ENCODE measurements around a stretch of chr17.

DNA sequence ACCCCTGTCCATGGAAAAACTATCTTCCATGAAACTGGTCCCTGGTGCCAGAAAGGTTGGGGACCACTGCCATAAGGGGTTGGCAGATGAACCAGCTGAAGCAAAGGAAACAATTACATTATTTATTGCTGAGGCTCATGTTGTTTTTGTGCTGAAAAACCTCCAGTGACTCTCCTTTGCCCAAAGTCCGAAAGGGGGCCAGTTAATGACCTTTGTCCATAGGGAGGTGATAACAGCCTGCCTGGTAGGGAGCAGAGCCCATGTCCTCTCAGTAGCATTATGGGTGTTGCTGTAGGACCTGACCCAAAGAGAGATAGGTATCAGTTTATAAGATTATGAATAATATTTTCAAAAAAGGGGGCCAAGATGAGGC is 55.2 kb downstream of the CENPV start:
- RAMPAGE, long total RNA = no peak
- RRBS = no CpG with 5 or more reads among the region's 1 CpG

DNA sequence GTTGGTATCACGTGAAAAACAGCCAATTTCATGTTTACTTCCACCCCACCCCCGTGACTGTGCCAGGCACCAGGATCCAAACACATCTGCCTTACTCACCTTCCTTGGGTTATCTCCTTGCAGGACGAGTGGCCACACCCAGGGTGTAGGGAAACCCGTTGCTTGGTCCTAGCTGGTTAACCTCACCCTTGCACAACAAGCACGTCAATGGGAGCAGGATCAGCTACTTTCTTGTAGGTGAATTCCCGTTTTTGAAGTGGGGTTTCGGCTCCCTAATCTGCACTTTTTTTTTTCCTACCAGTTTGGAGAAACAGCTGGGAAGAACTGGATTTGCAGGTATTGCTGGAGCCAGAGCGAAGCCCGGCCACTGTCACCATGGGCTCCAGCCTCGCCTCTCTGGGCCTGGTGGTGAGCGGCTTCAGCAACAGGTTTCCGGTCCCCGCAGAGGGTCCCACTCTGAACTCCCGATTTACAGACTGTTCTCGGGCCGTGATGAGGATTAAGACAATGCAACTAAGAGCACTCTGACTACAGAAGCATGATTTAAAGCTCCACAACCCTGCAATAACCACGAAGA is 2.1 kb upstream of the UBB start:
- RAMPAGE, long total RNA = no peak
- RRBS = 84% methylated on average over 4 of the region's 17 CpGs

- RAMPAGE, long total RNA = no peak
- RRBS = no CpG with 5 or more reads among the region's 13 CpGs
Measured at GRCh38 chr17:16464535-16465145, 27.4 kb downstream of the LRRC75A start.

DNA sequence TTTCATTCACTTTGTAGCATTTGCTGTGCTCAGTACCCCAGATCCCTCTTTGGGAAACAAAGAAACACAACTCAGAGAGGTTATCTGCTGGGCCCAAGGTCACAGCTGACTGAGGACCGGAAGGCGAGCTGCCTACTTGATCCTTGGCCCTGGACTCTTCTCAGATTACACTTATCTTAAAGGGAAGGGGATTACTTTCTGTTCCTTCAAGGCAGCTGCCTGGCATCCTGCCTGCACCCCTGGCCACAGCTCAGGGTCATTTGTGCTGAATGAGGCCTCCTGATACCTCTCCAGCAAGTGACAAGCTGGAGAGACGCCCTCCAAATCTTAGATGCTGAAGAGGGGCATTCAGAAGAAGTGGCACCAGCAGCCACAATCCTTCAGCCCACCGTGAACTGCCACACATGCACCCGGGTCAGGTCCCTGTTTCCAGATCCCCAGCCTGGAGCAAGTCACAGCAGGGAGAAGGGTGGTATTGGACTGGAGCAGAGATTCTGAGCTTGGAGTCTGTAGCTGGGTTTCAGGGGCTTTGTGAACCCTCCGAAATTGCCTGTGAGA is 3.4 kb downstream of the LRRC75A start:
- RAMPAGE, long total RNA = no peak
- RRBS = no CpG with 5 or more reads among the region's 6 CpGs

GRCh38 chr17:16745404-16746375 is 55.6 kb downstream of the CCDC144A start:
- RAMPAGE, long total RNA = no peak
- RRBS = no CpG with 5 or more reads among the region's 31 CpGs

- RAMPAGE, long total RNA = no peak
- RRBS = no CpG with 5 or more reads among the region's 24 CpGs
Measured at GRCh38 chr17:16746484-16747122, 56.6 kb downstream of the CCDC144A start.

DNA sequence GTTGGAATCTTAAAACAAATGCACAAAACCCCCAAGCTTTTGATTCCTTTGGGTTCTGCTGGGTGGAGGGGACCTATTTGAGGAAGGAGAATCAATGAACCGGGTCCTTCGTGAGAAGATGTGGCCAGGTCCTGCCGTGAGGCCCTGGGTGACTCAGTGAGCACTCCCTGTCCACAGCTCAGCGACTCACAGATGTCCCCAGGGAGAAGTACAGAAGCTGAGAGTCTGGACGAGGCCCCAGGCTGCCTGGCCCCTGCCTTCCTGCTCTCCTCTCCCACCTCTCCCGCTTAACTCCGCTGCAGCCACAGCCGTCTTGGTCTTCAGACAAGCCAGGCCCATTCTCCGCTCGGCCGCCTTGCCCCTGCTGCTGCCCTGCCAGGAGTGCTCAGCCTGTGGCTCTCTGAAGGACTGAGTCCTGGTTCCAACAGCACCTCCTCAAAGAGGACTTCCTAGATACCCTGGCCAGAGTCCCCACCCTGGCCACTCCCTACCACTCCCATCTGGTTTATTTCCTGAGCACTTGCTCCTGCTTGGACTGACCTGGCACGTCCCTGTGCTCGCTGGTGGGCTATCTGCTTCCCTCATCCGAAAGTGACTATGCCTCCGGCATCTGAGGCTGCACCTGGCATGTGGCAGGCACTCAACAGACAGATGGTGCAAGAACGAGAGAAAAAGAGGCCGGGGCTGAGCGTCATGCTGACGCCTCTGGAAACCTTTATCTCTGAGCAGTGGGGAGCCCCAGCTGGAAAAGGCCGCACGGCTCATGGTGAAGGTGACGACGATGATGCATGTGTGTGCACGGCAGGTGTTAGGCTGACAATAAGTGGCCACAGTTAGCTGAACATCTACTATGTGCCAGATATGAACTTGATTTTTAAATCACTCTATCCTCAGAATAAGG is 9.1 kb upstream of the TNFRSF13B start:
- RAMPAGE, long total RNA = no peak
- RRBS = 23% methylated on average over 3 of the region's 24 CpGs

GRCh38 chr17:17011157-17011388 is 31.2 kb upstream of the MPRIP start:
- RAMPAGE, long total RNA = no peak
- RRBS = no CpG with 5 or more reads among the region's 3 CpGs

- RAMPAGE, long total RNA = no peak
- RRBS = no CpG with 5 or more reads among the region's 13 CpGs
Measured at GRCh38 chr17:17056064-17056793, 14.0 kb downstream of the MPRIP start.

GRCh38 chr17:17180001-17180753 is 26.0 kb downstream of the PLD6 start:
- RAMPAGE, long total RNA = no peak
- RRBS = no CpG with 5 or more reads among the region's 17 CpGs

DNA sequence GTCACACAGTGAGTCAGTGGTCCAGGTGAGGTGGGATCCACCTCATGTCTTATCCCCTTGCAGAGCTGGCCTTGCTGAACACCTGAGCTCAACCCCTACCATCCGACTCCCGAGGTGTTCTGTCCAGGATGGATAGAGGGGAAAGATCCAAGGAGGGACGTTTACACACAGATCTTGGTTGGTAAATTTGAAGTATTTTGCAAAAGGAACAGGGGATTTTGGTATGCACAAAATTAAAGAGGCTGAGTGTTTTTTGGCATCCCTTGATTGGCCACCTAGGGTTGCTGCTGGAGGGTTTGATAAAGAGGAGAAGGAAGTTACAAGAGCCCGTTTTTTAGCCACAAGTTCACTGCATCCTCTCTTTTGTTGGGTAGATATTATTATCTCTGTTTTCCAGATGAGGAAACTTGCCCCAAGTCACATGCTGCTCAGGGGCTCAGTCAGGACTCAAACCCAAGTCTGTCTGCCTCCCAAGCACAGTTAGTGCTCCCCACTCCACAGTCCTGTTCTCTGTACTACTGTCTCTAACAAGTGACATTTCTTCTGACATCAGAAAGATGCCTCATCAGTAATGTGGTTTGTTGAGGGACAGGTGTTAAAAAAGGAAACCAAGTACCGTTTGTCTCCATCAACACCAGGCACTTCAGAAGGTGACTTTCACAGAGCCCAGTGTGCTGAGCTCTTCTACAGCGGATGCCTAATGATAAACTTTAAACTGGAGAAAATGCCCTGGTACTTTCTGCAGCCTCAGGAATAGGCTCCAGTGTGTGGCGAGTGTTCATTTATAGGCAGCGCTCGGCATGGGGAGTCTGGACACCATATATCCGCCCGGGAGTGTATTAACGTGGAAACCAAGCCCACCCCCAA is 1.4 kb downstream of the NT5M start:
- RAMPAGE, long total RNA = no peak
- RRBS = no CpG with 5 or more reads among the region's 12 CpGs

GRCh38 chr17:17496750-17497276 is 618 bp upstream of the RASD1 start:
- RAMPAGE, long total RNA = no peak
- RRBS = 2% methylated on average over 11 of the region's 43 CpGs

GRCh38 chr17:17576780-17577684 is 14.5 kb downstream of the PEMT start:
- RAMPAGE, long total RNA = no peak
- RRBS = no CpG with 5 or more reads among the region's 27 CpGs

GRCh38 chr17:17698515-17699577 is 17.6 kb downstream of the RAI1 start:
- RAMPAGE, long total RNA = no peak
- RRBS = 32% methylated on average over 2 of the region's 12 CpGs

DNA sequence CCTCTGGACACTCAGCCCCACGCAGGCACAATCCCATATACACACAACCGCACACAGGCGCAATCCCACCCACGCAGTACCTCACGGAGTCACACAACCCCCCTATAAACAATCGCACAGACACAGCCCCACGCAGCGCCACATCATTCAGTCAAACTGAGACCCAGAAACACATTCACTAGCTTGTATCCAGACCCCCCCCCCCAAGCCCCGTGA is 41.8 kb downstream of the RAI1 start:
- RAMPAGE, long total RNA = no peak
- RRBS = no CpG with 5 or more reads among the region's 9 CpGs

DNA sequence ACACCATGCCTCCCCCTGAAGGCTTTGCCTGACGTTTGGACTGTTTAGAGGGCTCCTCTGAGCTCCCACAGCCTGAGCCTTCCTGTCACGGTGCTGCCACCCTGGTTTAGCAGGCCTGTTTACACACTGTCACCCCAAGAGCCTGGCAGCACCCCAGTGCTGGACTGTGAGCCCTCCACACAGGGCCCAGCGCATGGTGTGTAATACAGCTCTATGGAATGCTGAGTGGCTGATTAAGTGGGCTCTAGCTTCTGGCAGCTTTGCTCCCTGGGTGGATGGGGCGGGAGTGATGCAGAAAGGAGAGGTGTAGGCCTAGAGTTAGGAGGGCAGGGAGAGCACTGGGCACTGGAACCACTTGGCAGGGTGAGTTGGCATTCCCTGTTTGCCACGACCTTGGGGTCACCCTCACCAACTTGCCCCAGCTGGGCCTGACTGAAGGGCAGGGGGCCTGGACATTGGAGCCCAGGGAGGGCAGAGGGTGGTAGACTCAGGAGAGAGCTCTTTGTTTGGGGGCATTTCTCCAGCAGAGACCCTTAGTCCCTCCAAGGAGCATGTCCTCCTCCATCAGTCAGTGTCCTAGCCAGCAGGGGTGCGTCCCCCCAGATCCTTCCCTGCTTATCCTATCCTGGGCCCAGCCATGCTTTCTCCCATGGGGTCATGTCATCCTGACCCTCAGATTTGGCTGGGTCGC is 73.9 kb downstream of the RAI1 start:
- RAMPAGE, long total RNA = no peak
- RRBS = no CpG with 5 or more reads among the region's 7 CpGs

DNA sequence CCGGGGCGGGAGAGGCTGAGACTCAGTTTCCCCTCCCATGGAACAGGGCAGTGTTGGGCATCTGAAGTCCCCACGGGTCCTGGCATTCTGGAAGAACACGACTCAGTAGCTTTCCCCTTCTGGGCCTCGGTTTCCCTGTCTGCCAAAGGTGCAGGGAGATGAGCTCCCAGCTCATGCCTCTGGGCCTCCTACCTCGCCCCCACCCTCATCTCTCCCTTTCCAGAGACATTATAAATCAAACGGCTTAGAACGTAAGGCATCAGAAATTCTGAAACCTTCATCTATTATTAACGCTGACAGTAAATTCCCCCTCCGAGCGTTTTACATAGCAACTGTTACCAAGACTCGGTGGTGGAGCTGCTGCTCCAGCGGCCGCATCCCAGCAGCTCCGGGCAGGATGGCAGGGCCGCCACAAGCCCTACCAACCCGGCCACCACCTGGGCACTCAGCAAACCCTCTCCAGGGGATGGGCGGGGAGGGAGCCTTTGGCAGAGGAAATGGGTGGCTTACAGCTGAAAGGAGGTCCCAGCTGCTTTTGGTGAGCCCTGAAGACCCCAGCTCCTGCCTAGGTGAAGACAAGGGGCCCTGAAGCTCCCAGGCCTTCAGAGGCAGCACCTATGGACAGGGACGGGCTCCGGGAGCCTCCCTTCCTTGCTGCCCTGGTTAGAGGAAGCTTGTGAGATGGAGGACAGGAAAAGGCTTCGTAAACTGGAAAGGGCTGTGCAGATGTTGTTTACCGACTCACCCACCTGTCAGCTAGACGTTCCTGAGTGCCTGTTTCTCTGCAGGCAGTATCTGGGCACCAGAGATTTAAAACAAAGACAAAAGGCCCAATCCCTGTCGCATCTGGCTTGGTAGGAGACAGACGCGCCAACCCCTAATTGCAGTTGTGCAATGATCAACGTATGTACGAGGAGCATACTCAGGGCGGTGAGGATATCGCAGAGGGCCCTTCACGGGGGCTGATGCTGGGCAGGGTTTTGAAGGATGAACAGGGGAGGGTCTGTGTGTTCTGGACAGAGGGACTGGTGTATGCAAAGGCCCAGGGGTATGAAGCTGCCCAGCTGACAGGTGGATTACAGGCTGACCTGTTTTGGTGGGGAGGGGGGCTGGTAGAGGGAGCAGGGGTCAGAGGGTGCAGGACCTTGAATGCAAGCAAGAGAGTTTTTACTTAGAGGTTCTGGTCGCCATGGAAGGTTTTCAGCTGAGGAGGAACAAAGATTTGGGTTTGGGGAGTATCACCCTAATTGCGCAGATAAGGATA is 77.0 kb downstream of the RAI1 start:
- RAMPAGE, long total RNA = no peak
- RRBS = 33% methylated on average over 1 of the region's 33 CpGs

DNA sequence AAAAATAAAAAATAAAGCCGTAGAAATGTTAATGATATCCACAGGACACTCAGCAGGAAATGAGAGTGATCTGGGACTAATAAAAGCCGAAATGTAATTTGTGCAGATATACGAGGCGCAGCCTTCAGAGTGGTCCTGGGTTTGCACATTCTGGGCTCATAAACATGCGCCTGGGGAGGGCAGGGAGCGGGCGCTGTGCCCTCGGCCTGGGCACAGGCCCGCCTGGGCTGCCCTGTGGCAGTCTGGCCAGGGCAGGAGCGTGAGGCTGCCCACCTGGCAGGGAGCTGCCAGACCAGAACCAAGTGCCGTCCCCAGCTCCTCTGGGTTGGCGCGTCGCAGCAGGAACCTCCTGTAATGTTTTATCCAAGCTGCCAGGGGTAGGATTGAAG is 46.2 kb downstream of the SREBF1 start:
- RAMPAGE, long total RNA = no peak
- RRBS = no CpG with 5 or more reads among the region's 14 CpGs

DNA sequence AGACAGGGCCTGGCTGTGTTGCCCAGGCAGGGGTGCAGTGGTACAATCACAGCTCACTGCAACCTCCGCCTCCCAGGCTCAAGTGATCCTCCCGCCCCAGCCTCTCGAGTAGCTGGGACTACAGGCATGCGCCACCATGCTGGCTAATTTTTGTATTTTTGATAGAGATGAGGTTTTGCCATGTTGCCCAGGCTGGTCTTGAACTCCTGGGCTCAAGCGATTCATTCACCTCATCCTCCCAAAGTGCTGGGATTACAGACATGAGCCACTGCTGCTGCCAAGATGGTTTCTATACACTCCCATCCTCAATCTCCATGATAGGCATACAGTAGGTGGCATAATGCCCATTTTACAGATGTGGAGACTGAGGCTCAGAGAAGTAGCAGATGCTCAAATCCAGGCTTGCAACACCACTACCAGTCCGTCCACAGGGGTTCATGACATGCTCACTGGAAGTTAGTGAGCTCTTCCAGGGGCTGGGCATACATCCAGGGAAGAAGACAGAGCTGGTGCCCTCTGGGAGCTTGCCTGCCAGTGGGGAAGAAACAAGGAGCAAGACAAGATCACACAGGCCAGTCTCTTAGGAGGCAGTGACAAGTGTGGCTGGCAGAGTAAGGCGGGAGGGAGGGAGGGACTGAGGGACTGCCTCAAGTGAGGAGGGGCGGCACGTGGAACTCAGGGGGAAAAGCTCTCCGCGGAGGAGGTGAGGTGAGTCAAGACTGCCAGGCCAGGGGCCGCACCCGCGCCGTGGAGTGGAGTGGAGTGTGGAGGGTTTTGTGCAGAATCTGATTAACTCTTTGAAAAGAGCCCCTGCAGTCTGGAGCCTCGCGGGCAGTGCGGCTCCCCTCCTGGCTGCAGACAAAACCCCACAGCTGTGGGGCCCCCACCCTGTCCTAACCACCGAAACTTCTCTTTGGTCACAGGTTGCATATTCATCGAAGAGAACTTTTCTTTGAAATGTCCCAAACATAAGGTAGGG is 28.0 kb downstream of the SREBF1 start:
- RAMPAGE, long total RNA = no peak
- RRBS = no CpG with 5 or more reads among the region's 20 CpGs

GRCh38 chr17:17810775-17811218 is 26.0 kb downstream of the SREBF1 start:
- RAMPAGE, long total RNA = no peak
- RRBS = 49% methylated on average over 6 of the region's 41 CpGs

Measured in cardiac muscle cell (in vitro differentiated cells and primary cell).